Peripheral blood mononuclear cell (primary cell): ENCODE measurements around the genes P2RY12 and P2RY1.

GRCh38 chr3:150736162-150736992, 26.6 kb downstream of the SIAH2 start:
- PRO-cap, 8 experiments, result no peak in any of the 8 experiments

DNA sequence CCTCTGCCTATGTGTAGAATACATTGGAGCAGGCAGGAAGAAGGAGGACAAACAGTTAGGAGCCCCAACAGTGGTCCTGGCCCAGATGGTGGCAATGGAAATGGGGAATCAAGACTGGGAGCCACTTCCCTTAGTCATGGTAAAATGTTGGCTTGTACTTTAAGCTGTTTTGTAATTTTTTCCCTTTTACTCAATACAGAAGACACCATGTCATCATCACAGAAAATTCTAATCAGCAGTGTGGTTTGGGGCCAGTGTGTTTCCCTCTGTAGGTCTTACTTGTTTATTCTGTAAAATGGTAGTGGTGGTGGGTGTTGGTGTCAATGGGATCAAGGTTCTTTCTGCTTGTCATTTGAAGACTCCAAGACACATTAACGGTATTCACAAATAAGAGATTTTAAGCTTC, 25.1 kb downstream of the SIAH2 start:
- PRO-cap, 8 experiments, result no peak in any of the 8 experiments

GRCh38 chr3:150760417-150761281, 2.3 kb downstream of the SIAH2 start:
- PRO-cap, 8 experiments, result peak in 4 of 8 experiments; most common plus-strand start chr3:150760925 (in 2); most common minus-strand start chr3:150761004 (in 3)

DNA sequence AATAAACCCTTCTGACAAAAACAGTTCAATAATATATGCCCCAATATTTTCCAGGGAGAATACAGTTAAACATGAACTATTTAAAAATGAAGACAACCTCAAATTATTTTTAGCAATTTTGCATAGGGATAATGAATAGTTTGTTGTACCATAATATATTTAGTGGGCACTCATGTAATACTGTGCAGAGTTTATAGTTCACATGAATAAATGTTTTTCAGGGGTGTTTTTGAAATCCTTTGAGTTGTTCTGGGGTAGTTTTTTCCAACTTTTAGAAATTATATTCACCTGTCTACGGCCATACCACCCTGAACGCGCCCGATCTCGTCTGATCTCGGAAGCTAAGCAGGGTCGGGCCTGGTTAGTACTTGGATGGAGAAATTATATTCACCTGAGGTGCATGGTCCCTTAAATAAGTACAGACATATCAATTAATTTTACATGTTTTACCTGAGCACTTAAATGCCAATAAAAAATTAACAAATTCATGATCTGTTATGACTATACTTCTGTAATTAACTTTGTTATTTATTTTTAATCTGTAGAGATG, 15.1 kb downstream of the GPR171 start:
- PRO-cap, 8 experiments, result no peak in any of the 8 experiments

DNA sequence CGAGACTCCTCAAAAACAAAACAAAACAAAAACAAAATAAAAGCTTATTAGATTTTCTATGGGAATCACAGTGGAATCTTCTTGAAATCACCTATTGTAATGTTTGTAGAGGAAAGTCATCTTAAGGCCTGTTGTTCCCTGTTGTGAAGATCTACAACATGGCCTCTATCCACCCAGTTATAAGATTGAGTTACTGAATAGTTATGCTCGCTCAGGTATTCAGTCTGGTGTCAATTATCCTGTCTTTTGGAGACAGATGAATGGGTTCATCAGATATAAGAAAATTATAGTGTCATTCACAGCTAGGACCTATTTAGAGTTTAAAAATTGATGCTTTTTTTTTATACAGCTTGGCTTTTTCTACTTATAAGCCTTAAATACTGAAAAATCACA, 364 bp downstream of the GPR171 start:
- PRO-cap, 8 experiments, result no peak in any of the 8 experiments

GRCh38 chr3:151275949-151277120, 2.0 kb downstream of the P2RY14 start:
- PRO-cap, 8 experiments, result peak in 5 of 8 experiments; most common plus-strand start chr3:151276974 (in 2); most common minus-strand start chr3:151276704 (in 3)

DNA sequence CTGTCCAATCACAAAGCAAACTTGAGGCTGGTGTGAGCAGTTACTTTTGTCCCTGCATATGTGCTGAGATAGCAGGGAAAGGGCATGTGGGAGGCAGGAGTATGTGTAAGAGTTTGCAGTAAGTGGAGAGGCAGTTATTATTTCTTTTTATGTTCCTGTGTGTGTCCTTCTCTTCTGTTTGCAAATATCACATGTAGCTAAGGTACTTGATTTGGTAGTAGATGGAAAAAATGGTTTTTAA, 16.0 kb downstream of the GPR87 start:
- PRO-cap, 8 experiments, result no peak in any of the 8 experiments

GRCh38 chr3:151384488-151385280, at the start of gene P2RY12:
Gene P2RY12 (minus strand): TSS chr3:151384753.
- PRO-cap, 8 experiments, result no peak in any of the 8 experiments

DNA sequence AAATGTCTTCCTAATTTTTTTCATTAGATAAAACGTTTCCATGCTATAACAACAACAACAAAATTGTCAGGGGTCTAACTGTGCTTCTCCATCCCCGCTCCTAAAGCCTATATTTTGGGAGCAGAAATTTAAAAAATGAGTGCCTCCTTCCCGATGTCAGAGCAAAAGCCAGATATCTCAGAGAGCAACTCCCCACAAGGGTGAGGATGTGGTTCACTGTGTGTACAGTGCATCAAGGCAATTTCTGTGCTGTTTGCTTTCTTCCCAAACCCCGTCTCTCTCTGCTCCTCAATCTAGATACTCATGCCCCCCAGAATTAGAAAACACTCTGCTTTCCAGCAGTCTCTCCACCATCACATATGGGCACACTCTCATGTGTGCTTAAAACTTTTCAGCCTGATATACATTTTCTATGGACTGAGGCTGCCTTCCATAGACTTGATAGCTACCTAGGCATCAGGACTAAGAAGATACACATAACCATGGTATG, 76.7 kb upstream of the MBNL1 start:
- PRO-cap, 8 experiments, result peak in 4 of 8 experiments; most common minus-strand start position 170 of the sequence (in 3)

DNA sequence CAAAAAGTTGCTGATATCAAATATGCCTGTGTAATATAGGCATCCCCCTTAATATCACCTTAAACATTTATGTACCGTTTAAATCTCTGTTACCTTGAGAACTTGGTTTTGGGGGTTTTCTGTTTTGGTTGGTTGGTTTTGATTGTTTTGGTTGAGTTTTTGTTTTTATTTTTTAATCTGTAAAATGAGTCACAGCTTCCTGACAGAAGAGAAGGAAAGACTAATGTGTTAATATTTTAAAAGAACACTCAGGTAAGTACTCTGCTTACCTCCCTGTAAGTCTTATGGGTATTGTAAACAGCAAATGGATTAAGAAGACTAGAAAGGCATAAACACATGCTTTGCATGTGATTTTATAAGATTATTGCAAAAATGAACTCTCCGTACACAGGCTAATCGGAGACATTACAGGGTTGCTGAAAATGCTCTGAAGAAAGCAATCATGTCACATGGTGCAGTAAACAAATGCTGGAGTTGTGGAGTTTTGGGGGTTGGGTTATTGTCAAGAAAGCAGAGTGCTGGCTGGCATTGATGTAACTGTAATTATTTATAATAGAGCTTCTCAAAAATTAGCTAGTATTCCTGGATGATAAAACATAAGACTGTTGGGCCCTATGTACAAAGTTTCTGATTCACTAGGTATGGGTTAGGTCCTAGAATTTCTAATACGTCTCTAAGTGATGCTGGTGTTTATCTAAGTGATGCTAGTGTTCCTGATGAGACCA, 69.4 kb upstream of the MBNL1 start:
- PRO-cap, 8 experiments, result no peak in any of the 8 experiments

GRCh38 chr3:152222298-152222837, 46.4 kb upstream of the MBNL1 start:
- PRO-cap, 8 experiments, result no peak in any of the 8 experiments

DNA sequence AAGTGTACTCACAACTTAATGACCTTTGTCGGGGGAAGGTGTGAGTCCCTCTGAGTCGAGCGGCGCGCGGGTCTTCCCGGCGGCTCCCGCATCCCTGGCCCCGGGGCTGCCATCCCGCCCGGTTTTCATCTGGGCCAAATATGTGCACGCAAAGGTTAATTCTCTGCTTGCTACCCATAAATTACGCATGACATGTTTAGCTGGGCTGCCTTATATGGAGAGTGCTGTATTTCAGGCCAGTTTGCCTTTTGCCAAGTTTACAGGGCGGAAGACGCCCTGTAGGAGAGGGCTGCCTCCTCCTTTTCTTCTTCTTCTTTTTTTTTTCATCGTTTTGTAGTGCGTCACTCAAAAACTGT, 665 bp downstream of the MBNL1 start:
- PRO-cap, 8 experiments, result peak in 8 of 8 experiments; most common plus-strand start position 262 of the sequence (in 8); most common minus-strand start position 131 of the sequence (in 7)

DNA sequence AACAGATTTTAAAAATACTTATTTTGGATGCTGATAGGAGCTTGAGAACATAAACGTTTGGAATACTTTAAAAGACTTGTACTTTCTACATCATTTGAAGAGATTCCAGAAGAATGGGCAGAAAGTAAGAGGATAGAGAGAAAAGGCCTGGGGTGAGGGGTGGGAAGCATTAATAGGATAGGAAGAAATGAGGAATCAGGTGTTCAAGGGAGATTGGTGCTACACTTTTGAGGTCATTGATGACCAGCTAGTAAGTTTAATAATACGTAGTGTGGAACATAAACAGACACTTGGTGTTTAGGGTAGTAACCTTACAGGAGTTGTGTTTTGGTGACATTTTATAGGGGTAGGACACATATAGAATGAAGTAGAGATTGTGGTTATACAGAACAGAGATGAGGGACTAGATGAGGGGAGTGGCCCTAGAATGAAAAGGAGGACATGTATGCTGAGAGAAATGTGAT, 7.8 kb downstream of the MBNL1 start:
- PRO-cap, 8 experiments, result peak in 4 of 8 experiments; most common plus-strand start position 138 of the sequence (in 4)

- PRO-cap, 8 experiments, result peak in 2 of 8 experiments; most common plus-strand start chr3:152302816 (in 2)
These were observed 33.8 kb downstream of the MBNL1 start for GRCh38 chr3:152302370-152303060.

DNA sequence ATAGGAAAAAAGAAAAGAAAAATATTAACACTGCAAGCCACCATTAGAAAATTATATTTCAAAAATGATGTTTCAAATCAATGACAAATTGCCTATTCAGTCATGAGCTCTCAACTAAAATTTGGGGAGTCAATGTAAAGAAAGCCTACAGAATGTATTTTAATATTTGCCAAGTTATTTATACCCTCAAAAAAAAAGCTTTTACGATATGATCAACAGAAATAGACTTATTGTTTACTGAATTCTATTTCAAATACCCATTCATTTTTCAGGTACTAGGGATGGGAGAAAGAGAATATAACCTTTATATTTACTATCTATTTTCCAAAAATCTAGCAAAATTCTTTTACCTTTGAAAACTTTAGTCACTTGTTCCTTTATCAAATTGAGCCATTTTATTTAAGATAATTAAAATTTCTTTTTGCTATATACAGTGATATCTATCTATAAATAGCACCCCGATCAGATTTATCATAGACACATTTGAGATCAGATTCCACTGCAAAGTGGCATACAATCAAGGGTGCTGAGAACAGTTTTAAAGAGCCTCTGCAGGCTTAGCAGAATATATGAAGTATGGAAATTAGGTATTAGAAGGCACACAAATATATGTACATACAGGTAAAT, 34.9 kb downstream of the MBNL1 start:
- PRO-cap, 8 experiments, result no peak in any of the 8 experiments

GRCh38 chr3:152315965-152316760, 47.4 kb downstream of the MBNL1 start:
- PRO-cap, 8 experiments, result peak in 4 of 8 experiments; most common plus-strand start chr3:152316324 (in 3)

GRCh38 chr3:152356978-152358092, 88.6 kb downstream of the MBNL1 start:
- PRO-cap, 8 experiments, result no peak in any of the 8 experiments

DNA sequence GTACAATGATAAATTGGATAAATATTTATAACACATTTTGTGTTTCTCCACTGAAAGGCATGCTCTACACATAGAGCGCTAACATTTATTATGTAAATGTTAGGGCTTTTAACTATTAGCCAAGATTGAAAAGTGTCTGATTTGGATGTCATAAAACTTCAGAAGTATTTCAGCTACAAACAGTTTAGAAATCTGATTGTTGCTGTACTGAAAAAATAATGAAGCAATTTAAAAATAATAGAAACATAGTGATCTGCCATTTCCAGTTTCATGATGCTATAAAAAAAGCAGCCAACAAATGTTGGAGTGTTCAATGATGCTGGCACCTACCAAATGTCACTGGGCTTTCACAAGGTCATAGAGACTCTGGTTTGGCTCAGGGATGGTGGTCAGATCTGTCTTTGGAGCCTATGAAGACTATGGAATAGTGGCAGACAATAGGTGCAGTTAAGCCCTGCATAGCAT, 137.0 kb downstream of the MBNL1 start:
- PRO-cap, 8 experiments, result no peak in any of the 8 experiments

GRCh38 chr3:152834298-152835290, at the start of gene P2RY1:
Gene P2RY1 (plus strand): TSS chr3:152835131.
- PRO-cap, 8 experiments, result peak in 5 of 8 experiments; most common plus-strand start chr3:152835131 (in 5); most common minus-strand start chr3:152834737 (in 1)

GRCh38 chr3:153138565-153139270, 23.3 kb upstream of the RAP2B start:
- PRO-cap, 8 experiments, result no peak in any of the 8 experiments